Smooth muscle cell (in vitro differentiated cells): ENCODE data around the gene TBPL2.

- RAMPAGE, long total RNA: no peak
Measured at GRCh38 chr14:54708397-54708892, 141.5 kb downstream of the SAMD4A start.

DNA sequence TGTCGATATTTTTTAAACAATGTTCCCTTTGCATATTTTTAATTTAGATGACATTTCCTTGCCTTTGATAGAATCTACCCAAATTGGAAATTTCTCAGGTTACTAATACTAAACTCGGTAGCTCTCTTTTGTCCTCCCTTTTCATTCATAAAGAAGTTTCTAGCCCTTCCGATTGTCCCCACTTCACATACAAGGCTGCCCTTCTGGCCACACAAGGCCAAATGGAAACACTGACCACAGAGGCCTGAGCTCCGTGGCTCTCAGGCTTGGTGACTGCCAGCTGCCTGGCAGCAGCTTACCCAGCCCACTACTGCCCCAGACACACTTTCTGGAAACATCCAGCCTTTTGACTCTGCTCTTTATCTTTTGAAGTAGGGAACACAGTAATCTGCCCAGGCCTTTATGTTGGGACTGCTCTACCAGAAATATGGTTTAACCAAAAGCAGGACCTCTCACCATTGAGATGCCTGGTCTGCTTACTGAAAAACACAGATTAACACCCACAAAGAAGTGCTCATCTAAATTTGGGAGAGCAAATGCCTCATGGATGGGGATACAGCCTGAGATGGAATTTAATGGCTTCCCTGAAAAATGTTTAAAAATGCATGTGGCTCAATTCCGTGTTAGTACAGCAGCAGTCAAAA, 167.1 kb downstream of the GCH1 start:
- RAMPAGE, long total RNA: no peak

GRCh38 chr14:54884953-54885601, 17.5 kb downstream of the GCH1 start:
- RAMPAGE, long total RNA: no peak

GRCh38 chr14:54959172-54959531, 56.5 kb upstream of the GCH1 start:
- RAMPAGE, long total RNA: no peak

- RAMPAGE, long total RNA: no peak
Measured at GRCh38 chr14:55065337-55066245, 14.1 kb downstream of the MAPK1IP1L start.

DNA sequence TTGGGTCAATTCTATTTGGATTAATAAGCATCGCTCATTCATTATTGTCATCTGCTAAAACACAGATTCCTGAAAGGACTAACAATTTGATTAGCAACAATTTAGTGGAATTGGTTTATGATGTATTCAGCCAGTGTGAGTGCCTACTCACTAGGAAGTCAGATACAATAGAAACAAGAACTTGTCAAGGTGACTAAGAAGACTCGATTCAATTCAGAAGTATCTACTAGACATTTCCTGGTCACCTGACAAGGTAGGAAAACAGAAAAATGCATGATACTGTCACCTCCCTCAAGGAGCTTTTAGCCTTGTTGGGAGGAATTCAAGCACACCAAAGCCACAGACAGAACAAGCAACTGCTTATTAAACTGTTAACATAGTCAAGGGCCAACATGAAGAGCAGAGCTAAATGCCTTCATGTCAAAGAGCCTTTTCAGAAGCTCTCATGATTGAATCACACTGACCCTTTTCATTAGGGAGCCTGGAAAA, 31.3 kb upstream of the LGALS3 start:
- RAMPAGE, long total RNA: no peak

- RAMPAGE, long total RNA: no peak
Measured at GRCh38 chr14:55131829-55132213, 2.8 kb downstream of the LGALS3 start.

DNA sequence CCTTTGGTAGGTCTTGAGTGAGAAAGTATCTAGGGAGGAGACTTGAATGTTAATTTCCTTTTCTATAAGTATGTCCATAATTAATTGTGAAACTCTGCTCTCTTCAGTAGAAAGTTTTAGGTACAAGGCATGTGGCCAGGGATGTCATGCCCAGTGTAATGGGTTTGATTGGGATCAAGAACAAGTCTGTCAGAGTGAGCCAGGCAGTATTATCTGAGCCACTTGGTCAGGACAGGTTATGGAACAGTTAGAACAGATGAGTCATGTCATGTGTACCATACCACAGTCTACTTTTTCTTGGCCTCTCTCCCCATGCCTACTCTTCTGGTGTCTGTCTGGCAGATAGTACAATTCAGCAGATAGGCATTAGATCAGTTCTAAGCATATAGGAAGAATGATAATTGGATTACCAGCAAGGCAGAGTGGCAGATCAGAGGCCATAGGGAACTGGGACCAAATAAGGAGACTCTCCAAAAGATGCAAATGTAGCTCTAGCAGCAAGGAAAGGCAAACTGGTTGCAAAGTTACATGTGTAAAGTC, 30.4 kb downstream of the FBXO34 start:
- RAMPAGE, long total RNA: no peak

- RAMPAGE, long total RNA: no peak
Measured at GRCh38 chr14:55330211-55330556, 59.0 kb downstream of the FBXO34 start.

DNA sequence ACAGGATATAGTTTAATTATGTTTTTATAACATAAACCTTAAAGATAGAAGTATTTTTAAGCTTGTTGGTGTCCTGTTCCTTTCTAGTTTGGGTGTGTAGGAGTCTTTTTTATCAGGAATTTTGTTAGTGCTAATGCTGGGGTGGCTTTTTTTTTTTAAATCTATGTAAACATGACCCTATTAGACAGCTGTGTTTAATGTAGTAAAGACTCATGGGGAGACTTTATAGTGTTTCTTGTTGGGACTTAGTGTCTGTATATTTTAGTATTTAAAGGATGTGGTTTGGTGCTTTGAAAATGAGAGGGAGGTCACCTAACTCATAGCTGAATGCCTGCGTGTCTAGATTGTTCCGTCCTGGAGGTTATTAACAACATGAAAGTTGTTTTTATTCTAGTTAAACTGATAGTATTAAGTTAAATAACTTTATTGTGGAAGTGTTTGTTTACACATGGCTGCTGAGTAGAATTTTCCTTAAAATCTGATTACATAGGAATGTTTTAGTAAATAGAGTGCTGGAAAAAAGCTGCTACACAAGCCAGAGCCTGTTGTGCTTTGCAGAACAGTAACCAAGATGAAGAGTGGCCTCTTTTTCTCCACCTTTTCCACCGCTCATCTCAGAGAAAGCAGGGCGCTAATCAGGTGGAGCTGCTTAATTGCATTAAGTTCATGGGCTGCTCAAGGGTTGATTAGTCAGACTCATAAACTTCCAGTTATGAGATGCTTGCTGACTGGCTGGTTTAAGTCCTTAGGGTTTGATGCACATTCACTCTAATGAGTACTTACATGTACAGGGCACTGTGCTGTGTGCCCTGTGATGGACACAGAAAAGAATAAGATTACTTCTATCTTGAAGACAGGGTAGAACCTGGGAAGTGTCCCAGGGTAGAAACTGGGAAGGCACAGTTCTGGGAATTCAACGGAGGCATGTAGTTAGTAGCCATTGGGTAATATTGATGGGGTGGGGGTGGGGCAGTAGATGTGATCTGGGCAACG, 62.7 kb downstream of the FBXO34 start:
- RAMPAGE, long total RNA: no peak

DNA sequence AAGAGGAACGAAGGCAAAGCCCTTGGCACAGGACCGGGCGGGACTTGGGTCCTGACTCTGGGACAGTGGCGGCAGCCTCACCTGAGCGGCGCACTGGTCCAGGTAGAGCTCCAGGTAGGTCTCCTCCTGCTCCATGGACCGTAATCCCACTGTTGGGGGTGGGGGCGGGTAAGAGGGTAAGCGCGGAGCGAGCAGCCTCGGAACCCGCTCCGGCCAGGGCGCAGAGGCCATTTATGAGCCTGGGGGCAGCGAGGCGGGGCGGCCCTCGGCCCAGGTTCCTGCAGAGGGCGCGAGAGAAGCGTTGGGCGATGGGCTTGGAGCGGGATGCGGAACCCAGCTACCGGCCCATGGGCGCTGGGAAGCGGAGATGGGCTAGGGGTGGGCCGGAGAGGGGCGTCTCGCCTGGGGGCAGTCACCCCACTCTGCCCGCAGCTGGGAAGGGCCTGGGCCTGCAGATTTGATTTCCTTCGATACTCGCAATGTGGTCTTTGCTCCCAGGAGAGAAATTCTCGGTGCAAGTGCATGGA, at the start of gene TBPL2:
TSS of gene TBPL2 (minus strand) at position 302 of the 527 bp plus-strand sequence.
- RAMPAGE, long total RNA: no peak

DNA sequence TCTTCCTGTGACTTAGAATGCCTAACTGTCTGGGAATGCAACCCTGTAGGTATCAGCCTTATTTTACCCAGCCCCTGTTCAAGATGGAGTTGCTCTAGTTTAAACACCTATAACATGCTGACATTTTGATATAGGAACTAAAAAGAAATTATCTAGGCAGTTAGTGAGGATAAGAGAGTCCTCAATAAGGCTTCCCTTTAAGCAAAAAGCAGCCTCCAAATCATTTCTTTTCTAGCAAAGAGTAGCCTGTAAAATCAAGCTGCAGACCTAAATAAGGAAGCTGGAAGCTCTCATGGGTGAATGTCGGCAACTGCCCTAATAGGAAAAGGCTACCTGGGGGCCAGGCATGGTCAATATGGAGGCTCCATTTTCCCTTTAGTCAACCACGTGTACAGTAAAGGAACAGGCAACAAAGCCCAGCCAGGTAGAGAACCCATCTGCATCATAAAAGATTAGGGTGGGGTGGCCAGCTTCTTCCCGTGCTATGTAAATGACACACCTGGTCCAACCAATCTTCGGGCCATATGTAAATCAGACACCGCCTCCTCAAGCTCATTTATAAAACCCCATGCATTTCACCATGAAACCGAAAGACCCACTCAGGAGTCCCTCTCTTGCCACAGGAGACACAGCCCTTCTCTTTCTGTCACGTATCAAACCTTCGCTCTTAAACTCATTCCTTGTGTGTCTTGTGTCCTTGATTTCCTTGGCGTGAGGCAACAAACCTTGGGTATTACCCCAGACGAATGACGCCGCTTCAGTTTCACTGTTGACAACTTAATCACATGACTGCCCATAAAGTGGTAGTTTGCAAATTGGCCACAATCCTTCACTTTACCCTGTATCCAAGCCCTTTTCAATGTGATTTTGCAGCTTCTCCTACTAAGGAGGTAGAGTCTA, 59.7 kb upstream of the TBPL2 start:
- RAMPAGE, long total RNA: no peak

DNA sequence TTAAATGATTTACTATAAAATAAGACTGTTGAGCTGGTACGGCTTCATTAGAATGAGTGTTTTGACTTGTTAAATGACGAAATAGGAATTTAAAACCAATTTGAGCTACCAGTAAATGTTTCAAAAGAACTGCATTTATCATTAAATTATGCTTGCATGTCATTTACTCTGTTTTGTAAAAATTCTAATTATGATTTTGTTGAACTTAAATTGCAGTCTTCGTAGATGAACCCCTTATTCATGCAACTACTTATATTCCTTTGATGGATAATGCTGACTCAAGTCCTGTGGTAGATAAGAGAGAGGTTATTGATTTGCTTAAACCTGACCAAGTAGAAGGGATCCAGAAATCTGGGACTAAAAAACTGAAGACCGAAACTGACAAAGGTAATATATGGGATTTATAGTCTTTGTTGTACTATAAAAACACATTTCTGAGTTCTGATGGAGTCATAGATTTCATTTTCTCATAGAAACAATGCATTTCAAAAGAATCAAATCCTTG, 37.8 kb downstream of the KTN1 start:
- RAMPAGE, long total RNA: no peak

DNA sequence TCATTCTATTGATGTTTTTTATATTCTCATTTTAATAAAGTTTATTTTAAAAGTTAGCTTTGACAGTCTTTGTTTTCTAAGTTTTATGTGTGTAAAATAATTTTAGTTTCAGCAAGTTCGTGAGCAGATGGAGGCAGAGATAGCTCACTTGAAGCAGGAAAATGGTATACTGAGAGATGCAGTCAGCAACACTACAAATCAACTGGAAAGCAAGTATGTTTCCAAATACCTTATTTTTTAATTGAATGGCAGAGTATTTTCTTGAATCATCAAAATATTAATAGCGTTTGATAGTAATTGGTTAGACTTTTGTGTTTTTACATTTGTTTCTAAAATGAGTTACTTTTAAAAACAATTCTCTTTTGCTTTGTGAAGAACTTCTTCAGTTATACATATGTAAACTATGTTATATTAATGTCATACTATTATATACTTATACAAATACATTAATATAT, 53.1 kb downstream of the KTN1 start:
- RAMPAGE, long total RNA: no peak

DNA sequence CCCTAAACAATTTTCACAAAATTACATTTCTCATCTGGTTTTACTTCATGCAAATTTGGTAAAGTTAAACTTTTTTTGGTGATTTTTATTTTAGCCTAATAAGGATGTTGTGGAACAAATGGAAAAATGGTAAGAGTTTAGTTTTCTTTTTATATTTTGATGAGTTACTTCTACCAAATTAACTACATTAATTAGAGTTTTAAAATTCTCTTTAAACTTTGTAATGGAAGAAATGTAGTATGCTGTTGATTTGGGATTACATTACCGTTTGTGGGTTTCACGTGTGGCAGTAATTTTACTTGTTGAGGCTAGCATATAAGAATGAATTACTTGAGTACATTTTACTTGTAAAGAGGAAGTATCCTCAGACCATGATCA, 66.9 kb downstream of the KTN1 start:
- RAMPAGE, long total RNA: no peak

DNA sequence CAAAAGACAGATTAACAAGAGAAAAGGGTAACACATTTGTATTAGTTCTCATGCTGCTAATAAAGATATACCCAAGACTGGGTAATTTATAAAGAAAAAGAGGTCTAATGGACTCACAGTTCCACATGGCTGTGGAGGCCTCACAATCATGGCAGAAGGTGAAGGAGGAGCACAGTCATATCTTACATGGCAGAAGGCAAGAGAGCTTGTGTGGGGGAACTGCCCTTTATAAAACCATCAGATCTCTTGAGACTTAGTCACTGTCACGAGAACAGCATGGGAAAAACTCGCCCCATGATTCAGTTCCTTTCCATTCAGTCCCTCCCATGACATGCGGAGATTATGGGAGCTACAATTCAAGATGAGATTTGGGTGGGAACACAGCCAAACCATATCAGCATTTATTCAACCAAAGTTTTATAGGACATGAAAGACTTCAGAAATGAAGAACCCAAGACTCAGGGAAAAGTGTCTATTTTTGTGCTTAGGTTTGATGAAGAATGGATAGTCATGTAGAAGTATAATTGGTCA, 216.5 kb downstream of the KTN1 start:
- RAMPAGE, long total RNA: no peak

DNA sequence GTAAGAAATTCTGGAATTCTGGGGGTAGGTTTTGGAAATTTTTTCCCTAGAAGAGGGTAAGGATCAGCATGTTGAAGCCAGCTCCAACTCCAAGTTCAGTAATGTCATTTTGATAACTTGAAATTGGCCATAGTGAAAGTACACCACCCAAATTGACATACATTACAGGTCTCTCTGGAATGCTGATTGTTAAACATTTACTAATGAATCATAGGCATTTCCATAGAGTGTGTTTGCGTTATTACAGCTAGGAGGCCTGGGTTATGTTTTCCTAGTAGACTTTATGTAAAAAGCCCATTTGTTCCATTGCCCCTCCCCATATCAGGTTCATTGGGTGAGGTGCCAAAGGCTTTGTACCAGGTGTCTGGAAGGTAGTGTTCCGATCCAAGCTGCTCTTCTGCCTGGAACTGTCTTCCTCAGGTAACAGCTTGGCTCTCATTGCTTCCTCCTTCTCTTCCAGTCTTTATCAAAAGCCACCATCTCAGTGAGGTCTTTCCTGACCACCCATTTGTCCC, 252.1 kb downstream of the KTN1 start:
- RAMPAGE, long total RNA: no peak

- RAMPAGE, long total RNA: no peak
Measured at GRCh38 chr14:55851237-55851742, 266.9 kb upstream of the PELI2 start.

DNA sequence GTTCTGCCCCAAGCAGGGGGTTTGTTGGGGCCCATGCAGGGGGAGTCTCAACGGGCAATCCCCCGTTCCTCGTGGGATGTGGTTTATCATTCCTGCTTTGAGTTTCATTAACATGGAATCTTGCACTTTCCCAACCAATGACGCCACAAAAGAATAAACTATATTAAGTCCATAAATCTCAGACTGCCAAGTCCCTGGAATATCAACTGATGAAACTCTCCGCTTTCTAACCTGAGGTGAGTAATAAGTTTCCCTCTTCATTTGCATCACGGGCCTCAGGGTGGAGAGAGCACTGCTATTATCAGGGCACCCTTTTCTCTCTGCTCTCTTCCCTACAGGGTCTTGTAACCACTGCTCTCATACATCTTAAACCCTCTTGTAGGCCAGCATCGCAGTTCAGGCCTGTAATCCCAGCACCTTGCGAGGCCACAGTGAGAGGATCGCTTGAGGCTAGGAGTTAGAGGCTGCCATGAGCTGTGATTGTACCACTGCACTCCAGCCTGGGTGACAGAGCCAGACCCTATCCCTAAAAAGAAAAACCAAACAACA, 112.5 kb upstream of the PELI2 start:
- RAMPAGE, long total RNA: no peak

GRCh38 chr14:56216971-56217410, 98.8 kb downstream of the PELI2 start:
- RAMPAGE, long total RNA: no peak